GM19239 (cell line): ENCODE measurements around a stretch of chr1.

DNA sequence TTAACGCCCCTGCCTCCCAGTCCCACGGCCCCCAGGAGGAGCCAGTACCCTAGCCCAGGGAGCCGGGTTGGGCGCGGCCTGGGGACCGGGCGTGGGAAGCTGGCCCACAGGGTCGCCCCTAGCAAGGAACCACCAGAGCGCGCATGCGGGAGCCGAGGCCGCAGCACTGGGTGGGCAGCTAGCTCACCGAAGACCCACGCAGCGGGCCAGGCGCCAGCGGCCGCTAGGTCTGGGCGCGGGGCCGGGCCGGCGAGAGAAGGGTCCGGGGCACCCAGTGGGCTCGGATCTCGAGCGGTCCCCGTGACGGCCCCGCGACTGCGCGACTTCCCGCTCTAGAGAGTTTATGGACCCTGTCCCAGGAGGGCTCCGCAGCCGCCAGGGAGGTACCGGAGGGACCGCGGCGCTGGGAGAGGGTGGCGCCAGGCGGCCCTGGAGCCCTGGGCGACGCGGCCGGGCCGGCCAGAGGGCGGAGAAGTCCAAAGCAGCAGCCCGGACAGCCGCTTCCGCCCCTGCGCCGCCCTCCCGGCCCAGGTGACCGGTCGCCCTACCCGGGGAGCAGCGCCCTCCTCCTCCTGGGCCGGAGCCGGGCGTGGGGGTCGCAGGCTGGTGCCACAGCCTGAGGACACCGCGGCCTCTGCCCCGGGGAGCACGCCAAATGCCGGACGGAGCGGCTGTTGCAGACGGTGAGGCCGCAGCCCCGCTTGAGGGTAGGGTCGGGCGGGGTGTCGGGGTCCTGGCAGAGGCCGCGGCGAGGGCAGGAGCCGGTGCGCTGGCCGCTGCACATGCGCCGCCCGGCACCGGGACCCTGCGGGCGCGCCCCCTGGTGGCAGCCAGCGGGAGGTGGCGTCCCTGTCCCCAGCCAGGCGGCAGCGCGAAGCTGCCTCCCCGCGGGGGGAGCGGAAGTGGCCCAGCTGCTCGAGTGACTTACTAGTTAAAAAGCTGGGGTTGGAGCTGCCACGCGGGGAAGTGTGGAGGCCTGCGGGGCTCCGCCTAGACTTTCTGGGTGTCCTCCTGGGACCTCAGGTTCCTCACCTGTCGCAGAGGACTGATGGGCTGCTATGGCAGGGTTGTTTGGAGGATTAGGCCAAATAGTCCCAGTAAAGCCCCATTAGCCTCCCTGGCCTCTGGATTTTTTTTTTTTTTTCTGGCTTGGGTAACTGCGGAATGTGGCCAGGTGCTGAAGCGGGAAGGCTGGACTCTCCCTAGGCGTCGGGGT lies 21.1 kb upstream of the ZNF678 start:
- RRBS, result 2% methylated on average over 18 of the region's 107 CpGs

GRCh38 chr1:227560476-227561085 lies 2.8 kb upstream of the ZNF678 start:
- RRBS, result 69% methylated on average over 5 of the region's 46 CpGs

DNA sequence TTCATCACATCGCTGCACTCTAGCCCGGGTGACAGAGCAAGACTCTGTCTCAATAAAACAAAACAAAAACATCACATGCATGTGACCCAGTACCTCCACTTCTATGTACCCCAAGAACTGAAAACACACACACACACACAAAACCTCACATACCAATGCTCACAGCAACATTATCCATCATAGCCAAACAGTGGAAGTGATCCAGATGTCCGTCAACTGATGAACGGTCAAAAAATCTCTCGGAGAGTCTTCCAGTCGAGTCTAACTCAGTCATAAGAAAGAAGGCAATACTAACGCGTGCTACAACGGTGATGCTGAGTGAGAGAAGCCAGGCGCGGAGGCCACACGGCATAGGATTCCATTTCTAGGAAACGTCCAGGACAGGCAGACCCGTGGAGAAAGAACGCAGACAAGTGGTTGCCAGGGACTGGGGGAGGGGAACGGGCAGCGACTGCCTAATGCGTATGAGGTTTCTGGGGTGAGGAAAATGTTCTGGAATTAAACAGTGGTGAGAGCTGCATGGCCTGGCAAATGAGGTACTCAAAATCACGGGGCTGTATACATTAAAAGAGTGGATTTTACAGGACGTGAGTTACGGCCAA lies 3.7 kb downstream of the WNT9A start:
- RRBS, result no CpG with 5 or more reads among the region's 21 CpGs

DNA sequence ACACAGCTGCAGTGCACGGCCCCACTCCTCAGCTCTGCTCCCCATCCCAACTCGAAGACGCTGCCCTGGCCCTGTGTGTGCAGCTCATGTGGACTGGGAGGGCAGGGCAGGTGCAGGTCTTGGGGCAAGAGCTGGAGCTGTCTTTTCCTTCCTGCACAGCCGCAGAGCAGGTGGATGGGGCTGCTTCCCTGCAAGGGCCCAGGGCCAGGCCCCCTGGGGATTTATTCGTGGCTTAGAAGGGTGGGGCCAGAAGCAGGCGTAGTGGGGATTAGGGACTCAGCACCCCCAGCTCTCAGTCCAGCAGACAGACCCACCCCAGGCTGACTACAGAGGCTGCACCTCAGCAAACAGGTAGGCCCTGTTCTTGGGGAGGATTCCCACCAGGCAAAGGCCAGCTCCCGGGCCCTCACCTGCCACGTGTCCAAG lies 4.3 kb downstream of the GUK1 start:
- RRBS, result no CpG with 5 or more reads among the region's 8 CpGs

- RRBS, result no CpG with 5 or more reads among the region's 5 CpGs
Observed at GRCh38 chr1:228161449-228161653, 4.3 kb upstream of the IBA57 start.

DNA sequence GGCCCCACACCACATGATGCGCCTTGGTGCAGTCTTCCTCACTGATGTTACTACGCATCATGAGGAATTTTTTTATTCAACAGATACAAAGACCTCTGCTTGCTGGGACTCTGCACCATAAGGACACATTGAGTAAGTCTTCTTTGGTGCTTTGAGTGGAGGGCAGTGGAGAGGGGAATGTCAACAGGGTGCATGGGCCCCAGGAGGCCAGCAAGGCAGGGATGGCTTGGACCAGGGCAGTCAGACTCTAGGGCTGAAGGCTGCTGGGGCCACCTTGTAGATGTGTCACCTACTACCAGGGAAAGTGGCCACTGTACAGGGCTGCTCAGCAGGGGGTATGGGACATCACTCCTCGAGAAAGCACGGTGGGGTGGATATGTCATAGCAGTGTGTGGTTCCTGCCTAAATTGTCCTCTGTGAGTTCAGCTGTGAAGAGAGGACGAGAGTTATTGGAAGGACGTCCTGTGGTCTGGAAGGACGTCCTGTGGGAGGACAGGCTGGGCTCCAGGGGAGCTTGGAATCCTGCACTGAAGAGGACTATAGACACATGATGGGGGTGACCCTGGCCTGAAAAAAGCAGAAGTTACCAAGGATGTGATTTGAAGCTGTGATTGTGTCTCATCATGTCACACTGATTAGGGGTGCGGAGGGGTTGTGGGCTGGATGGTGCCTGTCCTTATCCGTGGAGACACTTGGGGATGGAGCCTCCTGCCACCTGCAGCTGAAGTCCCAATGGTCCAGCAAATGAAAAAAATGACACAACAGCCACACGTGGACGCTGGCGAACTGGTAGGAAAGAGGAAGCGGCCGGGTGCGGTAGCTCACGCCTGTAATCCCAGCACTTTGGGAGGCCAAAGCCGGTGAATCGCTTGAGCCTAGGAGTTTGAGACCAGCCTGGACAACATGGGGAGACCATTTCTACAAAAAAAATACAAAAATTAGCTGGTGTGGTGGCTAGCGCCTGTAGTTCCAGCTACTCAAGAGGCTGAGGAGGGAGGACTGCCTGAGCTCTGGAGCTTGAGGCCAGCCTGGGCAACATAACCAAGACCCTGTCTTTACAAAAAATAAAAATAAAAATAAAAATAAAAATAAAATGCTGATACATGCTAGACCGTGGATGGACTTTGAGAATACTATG lies 1.2 kb upstream of the IBA57 start:
- RRBS, result no CpG with 5 or more reads among the region's 20 CpGs

GRCh38 chr1:228191621-228192152 lies 16.2 kb upstream of the OBSCN start:
- RRBS, result no CpG with 5 or more reads among the region's 10 CpGs

DNA sequence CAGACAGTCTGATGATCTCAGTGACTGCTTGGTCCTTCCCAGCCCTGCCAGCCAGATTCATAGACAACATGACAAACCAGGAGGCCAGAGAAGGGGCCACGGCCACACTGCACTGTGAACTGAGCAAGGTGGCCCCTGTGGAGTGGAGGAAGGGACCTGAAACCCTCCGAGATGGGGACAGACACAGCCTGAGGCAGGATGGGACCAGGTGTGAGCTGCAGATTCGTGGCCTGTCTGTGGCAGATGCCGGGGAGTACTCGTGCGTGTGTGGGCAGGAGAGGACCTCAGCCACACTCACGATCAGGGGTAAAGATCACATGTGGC lies 96.4 kb downstream of the OBSCN start:
- RRBS, result no CpG with 5 or more reads among the region's 7 CpGs

DNA sequence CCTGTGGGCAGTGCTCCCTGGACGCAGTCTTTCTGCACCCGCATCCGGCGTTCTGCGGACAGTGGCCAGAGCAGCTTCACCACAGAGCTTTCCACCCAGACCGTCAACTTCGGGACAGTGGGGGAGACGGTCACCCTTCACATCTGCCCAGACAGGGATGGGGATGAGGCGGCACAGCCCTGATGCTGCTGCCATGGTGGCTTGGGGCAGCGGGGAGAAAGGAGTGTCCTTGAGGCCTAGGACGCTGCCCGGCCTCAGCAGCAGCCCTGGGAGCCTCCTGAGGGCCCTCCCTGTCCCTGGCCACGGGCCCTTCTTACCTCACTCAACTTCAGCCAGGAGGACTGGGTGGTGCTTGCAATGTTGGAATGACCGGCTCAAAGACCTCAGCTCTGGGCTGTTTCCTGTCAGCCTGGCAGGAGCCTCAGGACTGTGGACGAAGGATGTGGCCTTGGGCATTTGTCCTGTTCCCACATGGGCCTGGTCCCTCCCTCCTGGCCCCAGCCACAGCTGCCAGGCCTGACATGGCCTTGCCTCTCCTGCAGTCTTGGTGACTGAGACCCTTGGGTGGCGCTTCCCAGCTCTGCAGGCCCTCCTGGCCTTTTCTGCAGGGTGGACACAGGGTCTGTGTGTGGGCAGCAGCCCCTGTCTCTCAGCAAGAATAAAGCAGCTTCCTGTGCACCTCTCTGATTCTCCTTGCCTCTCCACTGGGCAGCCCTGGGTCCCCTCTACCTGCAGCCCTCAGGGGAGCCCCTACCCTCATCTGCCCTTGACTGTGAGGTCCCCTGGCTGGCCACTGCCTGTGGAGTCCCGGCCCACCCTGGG lies 45.9 kb downstream of the TRIM11 start:
- RRBS, result 85% methylated on average over 3 of the region's 17 CpGs

DNA sequence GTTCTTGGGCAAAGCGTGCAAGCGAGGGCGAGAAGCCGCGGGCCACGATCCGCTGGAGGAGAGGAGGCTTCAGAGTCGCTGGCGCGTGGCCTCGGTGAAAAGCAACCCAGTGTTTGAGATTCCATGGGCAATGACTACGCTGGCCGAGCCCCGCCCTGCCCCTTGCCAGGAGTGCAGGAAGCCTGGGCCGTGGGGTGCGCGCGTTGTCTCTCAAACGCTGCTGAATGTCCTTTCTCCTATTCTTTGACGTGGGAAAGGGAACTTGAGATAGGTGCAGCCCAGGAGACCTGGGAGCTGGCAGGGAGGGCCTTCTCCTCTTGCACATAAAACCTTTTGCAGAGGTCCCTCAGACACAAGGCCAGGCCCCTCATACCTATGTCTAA lies 27.4 kb downstream of the TRIM11 start:
- RRBS, result no CpG with 5 or more reads among the region's 20 CpGs

GRCh38 chr1:228464780-228465337 lies 7.0 kb downstream of the H2BC26 start:
- RRBS, result 4% methylated on average over 5 of the region's 15 CpGs

DNA sequence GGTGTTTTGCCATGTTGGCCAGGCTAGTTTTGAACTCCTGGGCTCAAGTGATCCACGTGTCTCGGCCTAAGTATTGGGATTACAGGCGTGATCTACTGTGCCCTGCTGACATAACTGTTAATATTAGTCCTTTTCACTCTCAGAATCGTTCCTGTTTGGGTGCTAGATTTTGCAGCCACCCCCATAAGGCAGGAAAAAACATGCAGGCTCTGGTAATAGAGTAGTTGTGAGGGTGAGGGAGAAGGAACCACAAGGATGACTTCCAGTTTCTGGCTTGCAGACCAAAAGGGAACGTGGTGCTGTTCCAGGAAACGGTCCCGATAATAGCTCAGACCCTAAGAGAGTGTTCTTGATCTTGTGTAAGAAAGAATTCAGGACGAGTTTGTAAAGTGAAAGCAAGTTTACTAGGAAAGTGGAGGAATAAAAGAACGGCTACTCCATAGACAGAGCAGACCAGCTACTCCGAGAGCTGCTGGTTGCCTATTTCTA lies 50.7 kb upstream of the RHOU start:
- RRBS, result no CpG with 5 or more reads among the region's 10 CpGs

DNA sequence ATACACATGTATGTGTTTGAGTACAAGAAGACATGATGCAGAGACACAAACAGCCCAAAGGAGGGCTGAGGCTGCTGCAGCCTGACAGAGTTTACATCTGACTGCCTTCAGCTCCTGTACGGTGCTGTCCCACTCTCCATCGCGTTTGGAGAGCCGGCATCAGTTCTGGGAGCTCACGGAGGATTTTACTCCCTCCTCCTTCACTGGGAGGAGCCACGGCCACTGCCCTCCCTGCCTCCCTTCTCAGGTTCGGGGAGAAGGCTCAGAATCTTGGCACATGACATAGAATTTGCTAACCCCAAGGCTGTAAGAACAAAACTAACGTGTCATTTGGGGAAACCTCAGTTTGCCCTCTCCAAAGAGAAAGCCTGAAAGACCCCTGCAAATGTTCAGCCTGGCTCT lies 98.5 kb downstream of the RHOU start:
- RRBS, result no CpG with 5 or more reads among the region's 8 CpGs

GRCh38 chr1:228930508-228931182 lies 195.4 kb downstream of the RHOU start:
- RRBS, result no CpG with 5 or more reads among the region's 12 CpGs

DNA sequence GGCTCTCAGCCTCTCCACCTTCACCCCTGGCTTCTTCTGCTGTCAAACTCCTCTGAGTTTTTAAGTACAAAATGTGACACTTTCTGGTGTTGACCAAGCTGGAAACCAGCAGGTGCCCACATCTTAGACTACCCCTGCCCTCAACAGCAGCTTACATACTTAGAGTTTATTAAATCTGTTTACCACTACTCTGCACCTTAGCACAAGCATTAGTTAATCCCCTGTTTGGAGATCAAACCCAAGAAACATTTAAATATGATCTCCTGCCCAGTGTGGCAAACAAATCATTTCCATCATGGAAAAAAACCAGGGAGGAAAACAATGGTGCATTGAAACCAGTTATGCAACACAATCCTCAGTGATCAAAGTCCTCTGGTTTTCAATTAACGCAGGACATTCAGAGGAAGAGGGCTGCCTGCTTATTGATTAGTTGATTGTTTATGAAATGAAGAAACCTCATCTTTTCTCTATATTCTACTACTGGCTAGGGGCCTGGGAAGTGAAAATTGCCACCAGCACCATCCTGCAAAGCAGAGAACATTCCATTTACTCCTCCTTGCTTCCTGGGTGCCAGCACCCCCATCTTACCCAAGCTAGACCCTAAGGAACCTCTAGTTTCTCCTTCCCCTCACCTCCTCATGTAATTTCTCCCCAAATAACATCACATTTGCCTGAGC lies 139.4 kb upstream of the RAB4A start:
- RRBS, result no CpG with 5 or more reads among the region's 1 CpG

DNA sequence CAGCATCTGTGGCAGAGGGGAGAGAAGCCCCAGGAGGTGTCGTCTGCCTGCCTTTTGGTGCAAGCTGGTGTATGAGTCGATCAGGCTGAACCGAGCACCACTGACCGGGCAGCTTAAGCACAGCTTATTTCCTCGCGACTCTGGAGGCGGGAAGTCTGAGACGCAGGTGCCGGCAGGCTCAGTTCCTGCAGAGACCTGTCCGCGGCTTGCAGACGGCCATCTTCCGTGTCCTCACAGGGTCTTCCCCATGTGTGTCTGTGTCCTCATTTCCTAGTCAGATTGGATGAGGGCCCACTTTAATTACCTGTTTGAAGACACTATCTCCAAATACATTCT lies 123.7 kb upstream of the RAB4A start:
- RRBS, result 49% methylated on average over 6 of the region's 13 CpGs

DNA sequence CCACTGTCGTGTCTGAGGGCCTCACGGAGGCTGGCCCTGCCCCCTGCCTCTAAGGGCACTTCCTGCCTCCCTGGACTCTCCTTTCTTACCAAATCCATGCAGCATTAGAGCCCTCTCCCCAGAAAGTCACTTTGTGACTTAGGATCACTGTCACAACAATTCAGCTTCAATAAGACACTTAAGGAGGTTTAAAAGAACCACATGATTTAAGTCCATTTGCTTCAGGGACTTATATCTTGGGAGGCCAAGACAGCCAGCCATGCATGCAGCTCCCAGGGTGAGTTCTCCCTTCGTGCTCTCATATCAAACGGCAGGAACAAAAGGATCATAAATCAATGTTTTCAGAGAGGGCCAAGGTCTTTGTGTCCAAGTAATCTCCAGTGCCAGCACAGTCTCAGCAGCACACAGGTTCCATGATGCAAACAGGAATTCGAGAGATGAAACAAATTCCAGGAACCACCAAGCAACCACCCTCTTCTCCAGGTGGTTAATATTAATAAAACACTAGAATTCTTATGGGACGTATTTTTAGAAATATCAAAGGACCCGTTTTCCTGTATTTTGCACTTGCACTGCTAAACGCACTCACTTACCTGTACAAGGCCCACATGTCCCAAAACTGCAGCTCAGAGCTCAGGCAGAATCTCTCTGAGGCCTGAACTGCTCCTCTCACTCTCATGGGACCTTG lies 100.1 kb upstream of the RAB4A start:
- RRBS, result no CpG with 5 or more reads among the region's 8 CpGs

DNA sequence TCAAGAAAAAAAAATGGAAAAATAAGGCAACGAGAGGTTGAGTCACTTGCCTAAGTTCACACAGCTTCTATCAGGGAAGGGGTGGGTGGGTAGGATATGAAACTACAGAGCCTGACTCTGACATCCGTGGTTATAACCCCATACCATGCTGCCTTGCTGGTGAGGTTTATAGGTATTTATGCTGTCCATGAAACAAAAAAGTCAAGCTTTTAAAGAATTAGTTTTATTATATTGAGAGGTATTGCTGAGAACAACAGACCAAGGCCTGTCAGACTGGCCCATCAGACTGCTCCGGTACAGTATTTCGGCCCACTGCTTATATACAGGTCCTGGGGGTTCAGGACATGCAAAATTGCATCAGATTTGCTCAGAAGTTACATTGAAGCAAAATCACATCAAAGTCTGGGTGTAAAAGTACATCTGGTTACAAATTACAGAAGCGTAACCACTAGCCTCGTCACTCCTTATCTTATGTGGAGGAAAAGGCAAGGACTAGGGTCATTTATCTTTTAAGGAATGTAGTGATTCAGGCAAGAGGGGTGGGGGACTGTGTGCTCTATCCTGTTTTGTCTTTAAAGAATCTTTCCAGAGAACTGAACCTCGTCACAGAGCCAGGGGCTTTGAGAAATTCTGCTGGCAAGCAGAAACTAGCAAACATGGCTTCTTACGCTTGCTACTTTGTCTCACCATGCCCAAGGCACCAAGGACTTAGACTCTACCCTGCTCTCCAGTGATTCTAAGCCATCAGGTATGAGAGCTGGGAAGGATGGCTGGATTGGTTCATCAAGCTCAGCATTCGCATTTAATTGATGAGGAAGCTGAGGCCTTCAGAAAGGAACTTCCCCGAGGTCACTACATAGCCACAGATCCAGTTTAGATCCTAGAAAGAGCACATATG lies 61.2 kb upstream of the RAB4A start:
- RRBS, result no CpG with 5 or more reads among the region's 10 CpGs

DNA sequence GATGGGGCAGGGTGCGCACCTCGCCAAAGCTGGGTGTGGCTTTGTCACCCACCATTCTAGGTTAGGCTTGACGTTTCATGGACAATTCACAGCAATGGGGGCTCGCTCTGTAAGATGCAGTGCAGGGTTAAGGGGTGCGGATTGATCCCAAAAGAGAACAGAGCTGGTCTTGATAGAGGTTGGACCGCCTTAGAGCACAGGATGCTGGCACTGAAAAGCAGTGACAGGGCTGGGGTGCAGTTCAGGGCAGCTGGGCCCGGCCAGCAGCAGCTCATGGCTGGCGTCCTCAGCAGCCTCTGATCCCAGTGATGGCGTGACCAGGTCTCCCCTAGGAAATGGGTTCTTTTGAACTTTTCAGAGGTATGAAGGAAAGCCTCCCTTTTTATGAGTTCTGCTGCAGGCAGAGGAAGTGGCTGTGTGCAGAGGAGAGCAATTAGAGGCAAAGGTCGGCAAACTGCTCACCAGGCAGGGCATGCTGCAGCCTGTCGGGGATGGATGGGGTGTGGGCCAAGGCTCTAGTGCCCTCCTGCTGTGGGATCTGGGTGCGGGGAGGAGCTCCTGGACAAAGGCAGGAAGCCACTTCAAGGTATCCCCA lies 45.7 kb upstream of the RAB4A start:
- RRBS, result no CpG with 5 or more reads among the region's 12 CpGs

GRCh38 chr1:229227494-229227992 lies 43.4 kb upstream of the RAB4A start:
- RRBS, result no CpG with 5 or more reads among the region's 13 CpGs